Transverse colon (tissue), 4 donors: ENCODE measurements around the gene SLF1.

DNA sequence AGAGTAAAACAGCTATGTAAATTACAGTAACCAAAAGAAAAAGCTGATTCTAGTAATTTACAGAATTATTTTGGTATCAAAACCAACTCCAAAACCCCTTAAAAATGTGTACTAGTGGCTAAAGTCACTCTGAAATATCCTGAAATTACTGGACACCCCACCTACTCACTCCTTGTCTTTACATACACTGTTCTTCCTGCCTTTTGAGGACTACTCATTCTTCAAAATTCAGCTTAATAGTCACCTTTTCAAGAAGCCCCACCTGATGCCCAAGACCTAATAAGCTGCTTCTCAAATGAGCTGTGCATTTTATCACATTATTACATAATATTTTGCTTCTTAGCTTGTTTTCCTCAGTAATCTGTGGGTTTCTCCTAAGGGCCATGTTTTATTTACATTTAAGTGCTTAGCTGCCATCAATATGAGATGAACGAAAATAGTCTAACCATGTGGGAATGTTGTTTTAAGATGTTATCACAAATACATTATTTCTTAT is 10.3 kb downstream of the ARRDC3 start:
- PRO-cap, result no peak
- RAMPAGE, long total RNA, 4 experiments, result no peak in any of the 4 experiments

- PRO-cap, result no peak
- RAMPAGE, long total RNA, 4 experiments, result no peak in any of the 4 experiments
Observed at GRCh38 chr5:91403618-91403843, 20.4 kb upstream of the ARRDC3 start.

DNA sequence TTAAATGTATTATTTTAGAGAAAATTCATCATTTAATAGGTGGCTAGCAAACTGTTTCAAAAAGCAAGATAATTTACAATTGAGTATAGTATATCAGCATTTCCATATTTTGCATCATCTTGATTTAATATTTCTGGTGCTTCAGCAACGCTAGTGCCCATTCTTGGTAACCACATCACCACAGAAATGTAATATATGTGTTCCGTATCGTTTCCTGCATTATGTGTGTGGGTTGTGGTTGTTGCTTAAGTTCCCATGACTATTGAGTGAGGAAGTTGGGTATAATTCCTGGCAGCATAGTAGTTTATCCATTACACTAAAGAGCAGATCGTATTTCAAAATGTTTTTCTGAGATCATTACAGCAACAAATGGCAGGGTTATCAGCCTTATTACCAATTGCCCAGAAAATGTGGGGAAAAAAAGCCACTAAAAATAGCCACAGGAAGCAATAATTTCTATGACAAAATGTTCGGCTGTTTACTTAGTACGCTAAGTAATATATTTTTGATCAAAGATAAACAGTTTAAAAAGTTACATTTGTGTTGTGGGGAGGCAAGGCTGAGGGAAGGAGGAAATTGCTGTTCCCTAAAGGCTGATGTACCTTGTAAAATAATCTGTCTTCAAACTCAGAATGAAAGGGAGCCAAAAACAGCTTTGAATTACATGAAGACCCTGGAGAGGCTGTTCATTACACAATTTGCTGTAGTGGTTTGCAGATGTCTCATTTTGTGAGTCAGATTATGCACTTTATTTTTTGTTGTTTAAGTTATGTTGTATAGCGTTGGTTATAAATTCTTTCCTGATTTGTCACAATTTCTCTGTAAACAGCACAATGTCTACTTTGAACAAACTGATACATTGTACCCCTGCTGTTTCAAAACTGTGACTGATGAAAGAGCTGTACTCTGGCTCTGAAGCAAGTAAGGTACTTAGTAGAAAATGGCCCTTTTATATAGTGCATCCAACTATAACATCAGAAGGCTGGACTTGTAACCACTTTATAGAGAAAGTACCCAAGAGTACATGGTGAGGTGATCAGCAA is 1030.6 kb upstream of the NR2F1 start:
- PRO-cap, result no peak
- RAMPAGE, long total RNA, 4 experiments, result no peak in any of the 4 experiments

GRCh38 chr5:93078471-93079107 is 504.4 kb upstream of the NR2F1 start:
- PRO-cap, result no peak
- RAMPAGE, long total RNA, 4 experiments, result no peak in any of the 4 experiments

DNA sequence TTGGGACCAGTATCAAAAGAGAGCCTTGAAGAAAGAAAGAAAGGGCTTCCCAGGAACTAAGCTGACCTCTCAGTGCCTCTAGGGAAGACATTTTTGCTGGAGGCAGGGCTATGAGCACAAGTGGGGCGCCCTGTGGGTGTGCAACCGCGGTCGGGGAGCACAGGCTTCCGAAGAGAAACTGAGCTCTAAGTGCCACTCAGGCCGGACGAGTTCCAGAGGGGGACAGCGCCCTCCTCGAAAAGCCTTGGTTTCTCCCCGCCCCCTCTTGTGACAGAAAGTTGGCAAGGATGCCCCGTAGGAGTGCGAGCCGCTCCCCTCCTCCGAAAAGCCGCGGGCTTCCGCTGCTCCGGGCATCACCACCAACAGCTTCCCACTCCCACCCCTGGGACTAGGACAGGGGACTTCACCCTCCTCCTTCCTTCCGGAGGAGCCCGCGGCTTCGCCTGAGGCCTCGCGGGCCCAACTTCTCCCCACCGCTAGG is 4.1 kb upstream of the NR2F1 start:
- PRO-cap, result bidirectional peak, plus-strand start at position 323 of the sequence, minus-strand start at position 207 of the sequence
- RAMPAGE, long total RNA, 4 experiments, result no peak in any of the 4 experiments

DNA sequence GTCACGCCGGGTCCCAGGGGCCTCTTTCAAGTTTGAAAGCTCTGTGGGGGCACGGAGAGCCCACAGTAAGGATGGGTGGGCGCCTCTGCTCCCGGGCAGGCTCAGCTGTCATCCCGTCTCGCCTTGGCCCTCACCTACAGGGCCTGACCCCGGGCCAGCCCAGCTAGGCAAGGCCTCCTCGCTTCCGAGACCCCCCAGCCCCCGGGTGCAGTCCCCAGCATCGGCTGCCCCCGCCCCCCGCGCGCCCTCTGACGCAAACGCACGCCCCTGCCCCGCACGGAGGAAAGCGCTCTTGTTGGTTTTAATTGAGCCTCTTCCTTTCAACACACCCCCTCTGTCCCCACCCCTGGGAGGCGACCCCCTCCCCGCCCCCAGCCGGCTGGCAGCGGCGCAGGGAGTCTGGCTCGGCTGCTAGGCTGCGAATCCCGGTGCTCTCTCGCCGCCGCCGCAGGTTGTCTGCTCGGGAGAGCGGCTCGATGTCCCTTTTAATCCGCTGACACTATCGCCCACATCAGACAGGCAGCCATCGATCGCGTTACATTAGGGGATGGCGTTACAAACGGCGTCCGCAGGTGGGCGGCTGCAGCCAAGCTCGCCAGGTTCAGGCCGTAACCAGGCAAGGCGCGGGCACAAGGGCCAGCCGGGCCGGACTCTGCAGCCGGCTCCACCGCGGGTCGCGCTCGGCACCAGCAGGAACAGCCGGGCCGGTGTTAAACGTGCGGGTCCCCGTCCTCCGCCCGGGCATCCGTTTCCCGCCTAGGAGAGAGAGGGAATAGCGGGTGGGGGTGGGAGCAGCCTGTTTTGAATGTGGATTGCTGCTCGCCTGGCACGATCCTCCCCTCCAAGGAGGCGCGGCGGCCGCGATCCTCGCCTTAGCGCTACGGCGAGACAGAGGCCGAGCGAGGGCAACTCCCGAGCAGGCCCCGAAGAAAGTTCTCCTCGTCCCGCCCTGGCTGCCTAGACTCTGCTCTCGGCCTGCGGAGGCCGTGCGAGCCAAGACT is 3.3 kb upstream of the NR2F1 start:
- PRO-cap, result no peak
- RAMPAGE, long total RNA, 4 experiments, result no peak in any of the 4 experiments

GRCh38 chr5:93587917-93588594 is 5.0 kb downstream of the NR2F1 start:
- PRO-cap, result no peak
- RAMPAGE, long total RNA, 4 experiments, result no peak in any of the 4 experiments

DNA sequence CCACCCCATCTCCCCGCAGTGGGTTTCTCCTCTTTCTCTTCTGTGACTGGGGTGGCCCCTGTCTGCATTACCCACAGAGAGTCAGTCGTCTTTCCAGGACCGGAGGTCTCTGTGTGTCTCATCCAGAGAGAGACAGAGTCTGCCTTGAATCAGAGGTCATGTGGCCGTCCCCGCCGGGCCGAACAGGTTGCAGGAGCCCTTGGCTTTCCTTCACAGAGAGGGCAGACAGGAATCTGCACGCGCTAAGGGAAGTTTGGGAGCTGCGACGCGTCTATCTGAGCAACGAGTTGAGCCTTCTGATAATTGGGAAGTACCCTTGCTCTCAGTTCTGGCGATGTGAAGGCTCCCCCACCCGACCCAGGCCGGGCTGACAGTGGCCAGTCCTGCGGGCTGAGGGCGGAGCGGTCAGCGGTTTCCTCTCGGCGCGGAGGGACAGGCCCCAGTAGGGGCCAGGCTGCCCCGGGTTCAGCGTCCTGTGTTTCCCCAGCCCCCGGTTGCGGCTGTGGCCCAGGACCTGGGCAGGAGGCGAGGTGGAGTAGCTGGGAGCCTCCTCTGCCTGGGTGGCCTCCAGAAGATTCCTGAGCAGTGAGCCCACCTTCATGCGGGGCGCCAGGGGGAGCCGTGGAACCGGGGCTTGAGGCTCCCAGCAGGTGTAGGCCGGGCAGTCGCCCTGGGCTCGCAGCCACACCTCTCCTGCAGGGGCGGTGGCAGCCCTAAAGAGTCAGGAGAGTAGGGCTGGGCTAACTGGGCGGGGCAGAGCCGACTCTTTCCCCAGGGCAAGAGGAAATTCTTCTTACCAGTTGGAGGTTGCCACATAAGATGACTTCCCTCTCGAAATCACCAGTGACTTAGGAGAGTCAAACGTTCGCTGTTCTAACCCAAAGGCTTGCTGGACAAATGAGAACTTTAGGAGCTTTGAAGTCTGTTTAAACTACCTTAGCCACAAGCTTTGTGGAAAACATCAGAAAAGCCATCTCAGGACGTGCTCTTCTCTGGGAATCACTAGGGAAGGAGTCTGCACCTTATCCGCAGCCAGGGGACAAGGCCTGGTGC is 13.9 kb downstream of the NR2F1 start:
- PRO-cap, result no peak
- RAMPAGE, long total RNA, 4 experiments, result no peak in any of the 4 experiments

DNA sequence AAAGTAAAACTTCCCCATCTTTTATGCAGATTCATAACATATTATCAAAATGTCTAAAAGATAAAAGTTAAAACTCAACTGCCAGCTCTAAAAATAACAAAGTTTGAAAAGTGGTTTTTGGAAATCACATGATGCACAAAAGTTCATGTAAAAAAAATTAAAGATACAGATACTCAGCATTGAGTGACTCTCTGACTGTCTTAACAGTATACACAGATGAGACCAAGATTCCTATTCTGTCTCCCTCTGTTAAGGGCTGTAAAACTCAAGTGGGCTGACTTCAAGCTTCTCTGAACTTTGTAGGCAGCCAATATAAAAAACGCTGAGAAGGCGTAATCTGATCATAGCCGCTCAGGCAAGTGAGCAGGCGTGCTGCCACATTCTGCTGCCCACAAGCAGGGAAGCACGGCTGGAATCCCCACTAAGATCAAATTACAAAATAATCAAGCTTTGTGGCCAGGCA is 64.3 kb downstream of the POU5F2 start:
- PRO-cap, result no peak
- RAMPAGE, long total RNA, 4 experiments, result no peak in any of the 4 experiments

- PRO-cap, result no peak
- RAMPAGE, long total RNA, 4 experiments, result no peak in any of the 4 experiments
Observed at GRCh38 chr5:94520333-94520945, 98.0 kb downstream of the KIAA0825 start.

- PRO-cap, result bidirectional peak, plus-strand start at chr5:94618692, minus-strand start at chr5:94618561
- RAMPAGE, long total RNA, 4 experiments, result start-site peak on the plus strand in 4 of 4 experiments, at chr5:94618665-94618700 at its widest, 18 to 72 reads per replicate; start-site peak on the minus strand in 3 of 4 experiments, at chr5:94618536-94618607 at its widest, 14 to 50 reads per replicate
Observed at GRCh38 chr5:94618423-94619505, at the start of gene SLF1. Gene SLF1 (plus strand): TSS chr5:94618669.

DNA sequence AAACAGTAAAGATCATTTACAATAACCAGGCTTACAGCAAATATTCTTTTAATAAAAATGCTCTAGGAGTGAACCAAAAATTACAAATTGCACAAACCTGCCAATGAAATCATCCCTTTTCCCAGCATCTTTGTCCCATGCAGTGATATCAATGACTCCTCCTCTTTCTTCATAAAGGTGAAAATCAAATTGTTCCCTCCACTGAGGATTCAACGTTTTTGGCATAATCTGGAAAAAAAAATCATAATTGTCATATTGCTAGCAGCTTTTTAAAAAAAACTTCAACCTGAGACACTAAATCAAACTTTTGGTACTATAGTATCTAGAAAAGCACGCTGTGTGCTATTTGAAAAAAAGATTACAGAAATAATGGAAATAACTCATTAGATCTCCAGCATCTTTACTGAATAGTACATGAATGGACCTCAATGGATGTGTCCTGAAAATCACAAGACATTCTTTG is 290.7 kb downstream of the SLF1 start:
- PRO-cap, result no peak
- RAMPAGE, long total RNA, 4 experiments, result start-site peak on the minus strand in 1 of 4 experiments, centred at position 141 of the sequence, 5 reads per replicate

- PRO-cap, result no peak
- RAMPAGE, long total RNA, 4 experiments, result no peak in any of the 4 experiments
Observed at GRCh38 chr5:95076808-95077311, 208.0 kb downstream of the MCTP1 start.

DNA sequence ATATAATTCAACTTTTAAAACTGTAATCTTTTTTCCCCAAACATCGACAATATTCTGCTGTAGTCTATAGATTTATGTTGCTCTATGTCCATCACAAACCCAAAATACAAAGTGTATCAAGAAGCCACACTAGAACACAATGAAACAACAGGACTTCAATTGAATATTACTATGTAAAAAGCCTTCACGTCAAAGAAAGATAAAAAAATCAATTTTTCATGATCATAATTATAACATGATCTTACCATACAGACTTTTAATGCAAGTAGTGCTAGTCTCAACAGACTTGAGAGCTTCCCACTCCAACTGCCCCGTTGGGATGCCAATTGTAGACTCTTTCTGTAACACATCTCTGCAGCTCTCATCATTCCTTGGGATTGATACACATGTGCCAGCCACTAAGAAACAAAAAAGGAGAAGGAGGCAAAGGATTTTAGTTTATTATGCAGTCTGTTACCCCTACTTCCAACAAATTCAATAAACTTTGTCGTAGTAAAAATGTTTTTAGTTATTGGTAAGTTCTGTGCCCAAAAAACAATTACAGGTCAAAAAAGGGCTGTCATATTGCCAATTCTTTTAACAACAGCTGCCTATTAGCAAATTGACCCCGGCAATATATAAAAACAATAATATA is 76.6 kb downstream of the SKIC3 start:
- PRO-cap, result no peak
- RAMPAGE, long total RNA, 4 experiments, result start-site peak on the minus strand in 2 of 4 experiments, centred at positions 343 to 349 of the sequence, 20 to 24 reads per replicate

DNA sequence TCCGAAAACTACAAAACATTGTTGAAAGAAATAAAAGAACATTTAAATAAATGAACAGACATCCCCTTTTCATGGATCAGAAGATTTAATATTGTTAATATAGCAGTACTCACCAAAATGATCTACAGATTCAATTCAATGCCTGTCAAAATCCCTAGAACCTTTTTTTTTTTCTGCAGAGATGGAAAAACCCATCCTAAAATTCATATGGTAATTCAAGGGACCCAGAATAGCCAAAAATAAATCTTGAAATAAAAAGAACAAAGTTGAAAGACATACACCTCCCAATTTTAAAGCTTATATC is 5.2 kb downstream of the ARSK start:
- PRO-cap, result unidirectional peak, minus-strand start at position 168 of the sequence
- RAMPAGE, long total RNA, 4 experiments, result no peak in any of the 4 experiments

DNA sequence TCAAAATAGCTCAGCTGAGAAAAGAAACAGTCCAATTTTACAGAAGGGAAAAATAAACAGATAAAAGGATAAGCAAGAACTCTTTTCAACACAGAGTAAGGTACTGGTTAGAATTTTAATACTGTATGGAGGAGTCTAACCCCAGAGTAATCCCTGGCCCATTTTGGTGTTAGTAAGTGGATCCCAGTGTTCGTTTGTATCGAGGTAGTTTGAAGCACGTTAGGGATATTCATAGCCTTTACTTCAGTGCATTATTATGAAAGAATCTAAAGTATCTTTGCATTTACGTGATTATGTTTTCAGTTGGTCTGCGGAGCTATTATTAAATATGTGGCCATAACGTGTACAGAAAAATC is 912 bp upstream of the RHOBTB3 start:
- PRO-cap, result no peak
- RAMPAGE, long total RNA, 4 experiments, result no peak in any of the 4 experiments

GRCh38 chr5:95758250-95759436 is 27.5 kb downstream of the RHOBTB3 start:
- PRO-cap, result no peak
- RAMPAGE, long total RNA, 4 experiments, result no peak in any of the 4 experiments

- PRO-cap, result no peak
- RAMPAGE, long total RNA, 4 experiments, result no peak in any of the 4 experiments
Observed at GRCh38 chr5:95768738-95769038, 37.6 kb downstream of the RHOBTB3 start.

DNA sequence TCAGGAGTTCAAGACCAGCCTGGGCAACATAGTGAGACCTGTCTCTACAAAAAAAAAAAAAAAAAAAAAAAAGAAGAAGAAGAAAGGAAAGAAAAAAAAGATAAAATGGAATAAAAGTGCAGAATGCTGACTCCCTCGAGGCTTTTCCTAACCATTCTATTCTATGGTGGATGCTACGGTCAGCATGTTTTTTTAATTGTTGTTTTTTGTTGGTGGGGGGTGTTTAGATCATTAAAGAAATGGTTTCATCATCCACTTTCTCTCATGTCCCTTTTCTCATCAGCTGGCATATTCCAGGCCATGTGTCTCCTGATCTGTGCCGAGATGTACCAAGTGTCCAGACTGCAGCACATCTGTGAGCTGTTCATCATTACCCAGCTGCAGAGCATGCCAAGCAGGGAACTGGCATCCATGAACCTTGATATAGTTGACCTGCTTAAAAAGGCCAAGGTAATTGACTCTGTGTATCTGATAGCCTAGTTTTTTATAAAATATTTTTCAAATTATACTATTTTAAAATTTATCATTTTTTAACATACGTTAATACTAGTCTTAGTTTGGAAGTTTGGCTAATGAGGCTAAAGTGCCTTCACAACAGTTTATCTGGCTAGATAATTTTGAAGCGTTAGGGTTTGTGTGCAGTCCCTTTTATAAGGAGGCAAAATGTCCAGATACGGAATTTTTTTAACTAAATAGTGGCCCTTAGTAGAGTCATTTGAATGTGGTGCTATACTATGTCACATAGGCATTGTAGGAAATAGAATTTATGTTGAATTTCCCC is 38.8 kb downstream of the GLRX start:
- PRO-cap, result no peak
- RAMPAGE, long total RNA, 4 experiments, result no peak in any of the 4 experiments

GRCh38 chr5:95856615-95857076 is 34.1 kb upstream of the GLRX start:
- PRO-cap, result no peak
- RAMPAGE, long total RNA, 4 experiments, result no peak in any of the 4 experiments